Colon Carcinoma Metastatic in the Lung (tissue), 2 donors: ENCODE results near the gene GINS2.

DNA sequence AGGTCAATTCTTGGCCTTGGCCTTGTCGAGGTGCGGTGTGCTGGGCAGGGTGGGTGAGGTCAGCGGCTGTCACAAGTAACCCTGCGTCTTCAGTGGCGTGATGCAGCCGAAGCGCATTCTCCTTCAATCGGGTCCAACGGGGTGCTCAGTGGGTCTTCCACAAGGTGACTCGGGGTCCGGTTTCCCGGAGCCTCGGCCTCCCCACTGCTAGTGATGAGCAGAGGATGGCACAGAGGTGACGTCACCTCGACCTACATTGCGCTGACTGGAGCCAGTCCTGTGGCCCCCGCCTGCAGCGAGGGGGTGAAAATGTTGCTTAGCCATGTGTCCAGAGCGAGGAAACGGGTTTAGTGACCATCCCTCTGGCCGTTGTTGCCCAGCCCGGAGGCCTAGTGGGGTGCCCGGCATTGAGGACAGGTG is 190.5 kb upstream of the CIBAR2 start:
- PRO-cap, 2 experiments: no peak in any of the 2 experiments

DNA sequence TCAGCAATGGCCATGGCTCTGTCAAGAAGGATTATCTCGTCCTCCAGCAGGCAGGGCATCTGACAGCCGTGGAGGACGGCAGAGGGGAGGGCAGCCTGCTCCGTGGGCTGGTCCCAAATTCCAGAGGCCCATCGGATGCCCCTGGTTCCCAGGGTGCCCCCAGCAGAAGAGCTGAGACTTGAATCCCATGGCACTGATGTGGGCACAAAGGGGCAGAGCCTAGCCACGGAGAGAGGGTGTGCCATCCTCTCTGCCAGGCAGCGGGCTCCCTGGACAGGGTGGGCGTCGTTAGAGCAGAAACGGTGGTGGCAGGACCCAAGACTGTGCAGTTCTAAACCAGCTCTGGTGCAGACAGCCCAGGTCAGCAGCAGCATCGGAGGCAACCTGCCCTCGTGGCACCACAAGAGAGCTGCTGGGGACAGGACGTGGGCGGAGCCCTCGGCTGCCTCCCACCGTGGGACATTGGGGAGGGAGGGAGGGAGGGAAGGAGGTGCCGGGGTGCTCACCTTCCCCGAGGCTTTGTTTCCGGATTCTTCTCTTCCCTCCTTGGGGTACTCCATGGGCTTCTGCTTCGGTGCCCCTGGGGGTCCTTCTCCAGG is 198.9 kb upstream of the CIBAR2 start:
- PRO-cap, 2 experiments: no peak in any of the 2 experiments

DNA sequence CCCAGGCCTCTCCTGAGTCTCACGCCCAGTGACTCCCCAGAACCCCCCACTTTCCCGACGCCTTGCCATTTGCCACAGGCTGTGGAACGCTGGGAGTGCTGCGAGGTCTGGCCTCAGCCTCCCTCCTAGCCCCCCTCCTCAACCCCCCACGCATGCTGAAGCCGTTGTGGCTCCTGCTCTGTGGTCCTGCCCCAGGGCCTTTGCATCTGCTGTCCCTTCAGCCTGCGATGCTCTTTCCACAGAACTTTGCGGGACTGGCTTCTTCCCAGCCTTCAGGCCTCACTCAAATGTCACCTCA is 225.9 kb upstream of the GSE1 start:
- PRO-cap, 2 experiments: no peak in any of the 2 experiments

- PRO-cap, 2 experiments: no peak in any of the 2 experiments
Observed at GRCh38 chr16:85439302-85439942, 173.7 kb upstream of the GSE1 start.

DNA sequence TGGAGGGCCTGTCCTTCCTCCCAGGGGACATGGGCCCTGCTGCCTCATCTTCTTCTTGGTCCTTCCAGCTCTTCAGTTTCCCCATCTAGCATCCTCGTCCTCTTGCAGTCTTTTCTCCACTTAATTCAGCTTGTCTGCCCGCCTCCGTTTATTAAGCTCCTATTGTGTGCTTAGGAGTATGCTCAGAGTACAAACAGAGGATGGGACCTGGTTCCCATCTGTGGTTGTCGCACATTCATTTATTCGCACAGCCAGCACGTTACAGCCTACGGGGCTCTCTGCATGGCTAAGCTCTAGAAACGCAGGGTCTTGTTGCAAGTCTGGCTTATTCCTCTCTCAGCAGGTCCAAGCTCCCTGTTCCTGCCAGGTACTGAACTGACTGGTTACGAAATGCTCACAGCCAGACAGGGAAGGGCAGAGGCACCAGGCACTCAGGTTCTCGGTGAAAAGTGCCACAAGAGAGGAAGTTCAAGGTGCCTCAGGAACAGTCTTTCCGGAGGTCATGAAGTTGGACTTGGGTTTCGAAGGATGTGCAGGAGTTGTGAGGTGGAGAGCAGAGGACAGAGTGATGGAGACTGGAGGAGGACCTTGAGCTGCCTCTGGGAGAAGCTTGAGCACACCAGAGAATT is 124.8 kb upstream of the GSE1 start:
- PRO-cap, 2 experiments: no peak in any of the 2 experiments

- PRO-cap, 2 experiments: no peak in any of the 2 experiments
Observed at GRCh38 chr16:85517915-85518342, 95.2 kb upstream of the GSE1 start.

DNA sequence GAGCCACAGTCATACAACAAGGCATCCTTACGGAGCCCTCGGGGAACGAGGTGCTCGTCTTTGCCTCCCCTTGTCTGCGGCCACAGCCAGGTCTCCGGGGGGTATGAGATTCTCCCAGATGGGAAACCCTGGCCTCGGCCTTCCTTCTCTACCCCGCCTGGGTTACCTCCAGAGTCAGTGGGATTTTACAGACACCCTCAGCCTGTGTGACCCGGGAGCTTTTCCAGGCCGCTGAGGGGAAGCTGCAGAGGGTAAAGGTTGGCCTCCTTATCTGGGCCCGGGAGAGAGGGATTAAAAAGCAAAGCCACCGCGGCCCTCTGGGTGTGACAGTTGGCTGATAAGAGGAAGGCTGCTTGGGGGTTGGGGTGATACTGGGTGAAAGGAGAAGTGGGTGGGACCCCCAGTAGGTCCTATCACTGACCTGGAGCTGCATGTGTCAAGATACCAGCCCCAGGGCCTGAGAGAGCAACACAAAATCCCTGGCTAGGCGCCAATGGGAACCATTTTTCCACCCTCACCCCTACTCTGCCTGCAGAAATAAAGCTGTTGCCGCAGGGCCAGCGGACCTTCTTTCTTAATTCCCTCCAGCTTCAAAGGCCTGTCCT is 77.8 kb upstream of the GSE1 start:
- PRO-cap, 2 experiments: no peak in any of the 2 experiments

DNA sequence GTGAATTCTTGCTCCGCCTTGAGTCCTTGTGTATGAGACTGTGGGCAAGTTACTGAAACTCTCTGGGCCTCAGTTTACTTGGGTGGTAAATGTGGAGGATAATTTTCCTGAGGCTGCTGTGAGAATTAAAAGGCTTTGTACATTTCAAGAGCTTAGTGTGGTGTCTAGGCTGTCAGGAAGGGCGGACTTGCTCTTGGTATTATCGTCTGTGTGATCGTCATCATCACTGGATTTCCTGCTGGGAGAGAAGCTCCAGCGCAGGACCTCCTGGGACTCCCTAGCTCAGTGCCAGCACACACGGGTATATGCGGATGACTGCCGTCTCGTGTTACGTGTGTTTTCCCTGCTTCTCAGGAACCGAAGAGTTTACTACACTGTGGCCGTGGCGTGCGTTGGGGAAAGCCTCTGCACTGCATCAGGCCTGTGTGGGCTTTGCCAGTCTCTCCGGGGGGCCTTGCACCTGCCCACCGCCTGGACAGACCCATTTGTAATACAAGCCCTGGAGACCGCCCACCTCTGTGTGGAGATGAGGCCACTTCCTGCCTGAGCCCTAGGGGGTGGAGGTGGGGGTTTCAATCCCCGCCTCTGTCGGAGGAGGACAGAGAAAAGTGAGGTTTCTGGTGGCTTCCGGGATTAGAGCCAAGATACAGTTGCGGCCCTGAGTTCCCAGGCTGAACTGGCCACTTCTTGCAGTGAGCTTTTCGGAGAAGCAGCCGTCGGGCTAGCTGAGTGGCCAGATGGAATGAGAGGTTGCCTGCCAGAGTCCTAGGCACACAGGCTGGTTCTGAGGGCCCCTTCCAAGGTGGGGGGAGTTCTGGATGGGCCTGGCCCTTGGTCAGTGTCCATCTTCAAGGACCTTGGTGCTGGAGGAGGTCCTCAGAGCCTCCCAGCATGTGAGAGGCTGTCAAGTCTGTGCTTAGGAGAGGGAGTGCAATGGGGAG is 43.5 kb upstream of the GSE1 start:
- PRO-cap, 2 experiments: no peak in any of the 2 experiments

- PRO-cap, 2 experiments: no peak in any of the 2 experiments
Observed at GRCh38 chr16:85589598-85590032, 23.5 kb upstream of the GSE1 start.

DNA sequence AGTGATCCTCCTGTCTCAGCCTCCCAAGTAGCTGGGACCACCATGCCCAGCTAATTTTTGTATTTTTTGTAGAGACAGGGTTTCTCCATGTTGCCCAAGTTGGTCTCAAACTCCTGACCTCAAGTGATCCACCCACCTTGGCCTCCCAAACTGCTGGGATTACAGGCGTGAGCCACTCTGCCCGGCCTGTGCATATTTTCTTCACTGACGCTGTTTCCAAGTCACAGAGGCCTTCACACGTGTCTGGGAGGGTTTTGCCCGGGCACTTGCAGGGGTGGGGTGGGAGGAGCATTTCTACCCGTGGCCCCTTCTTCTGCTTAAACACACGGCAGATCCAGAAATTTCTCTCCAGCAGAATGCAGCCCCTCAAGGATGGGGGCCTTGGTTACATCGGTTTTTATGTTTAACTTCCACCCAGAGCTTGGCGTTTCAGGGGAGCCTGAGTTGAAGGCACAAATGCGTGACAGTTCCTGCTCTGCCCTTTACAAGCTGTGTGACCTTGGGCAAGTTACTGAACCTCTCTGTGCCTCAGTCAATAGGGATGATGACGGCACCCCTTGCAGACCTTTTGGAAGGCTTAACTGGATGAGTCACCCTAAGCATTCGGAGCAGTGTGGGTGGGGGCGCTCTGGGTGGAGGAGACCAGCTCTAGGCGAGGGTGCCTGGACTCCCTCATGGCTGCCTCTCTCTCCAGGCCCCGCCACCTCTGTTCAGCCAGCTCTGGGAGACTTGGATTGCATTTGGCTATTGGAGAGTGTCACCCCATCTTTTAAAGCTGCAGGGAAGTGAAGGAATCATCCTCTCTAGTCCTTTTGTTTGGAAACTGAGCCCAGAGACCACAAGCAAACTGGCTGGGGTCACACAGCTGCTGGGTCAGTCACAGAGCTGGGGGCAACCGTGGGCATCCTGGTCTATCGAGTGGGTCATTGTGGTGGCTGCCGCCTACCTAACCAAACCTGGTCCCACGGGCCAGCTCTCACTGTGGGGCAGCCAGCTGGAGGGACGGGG is 20.6 kb upstream of the GSE1 start:
- PRO-cap, 2 experiments: no peak in any of the 2 experiments

DNA sequence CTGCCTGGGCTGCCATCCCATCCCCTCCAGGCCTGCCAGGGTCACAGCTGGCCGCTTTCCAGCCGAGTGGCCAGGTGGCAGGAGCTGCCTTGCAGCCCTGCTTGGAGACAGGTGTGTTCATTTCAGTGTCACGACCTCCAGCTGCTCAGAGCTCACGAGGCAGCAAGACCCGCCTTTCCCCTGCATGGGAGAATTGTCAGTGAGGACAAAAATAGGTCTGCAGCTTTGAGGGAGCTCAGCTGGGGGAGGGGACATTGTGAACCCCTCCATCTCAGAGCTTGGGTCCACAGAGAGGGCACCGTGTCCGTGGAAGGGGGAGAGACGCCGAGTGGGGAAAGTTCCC is 10.2 kb upstream of the GSE1 start:
- PRO-cap, 2 experiments: no peak in any of the 2 experiments

DNA sequence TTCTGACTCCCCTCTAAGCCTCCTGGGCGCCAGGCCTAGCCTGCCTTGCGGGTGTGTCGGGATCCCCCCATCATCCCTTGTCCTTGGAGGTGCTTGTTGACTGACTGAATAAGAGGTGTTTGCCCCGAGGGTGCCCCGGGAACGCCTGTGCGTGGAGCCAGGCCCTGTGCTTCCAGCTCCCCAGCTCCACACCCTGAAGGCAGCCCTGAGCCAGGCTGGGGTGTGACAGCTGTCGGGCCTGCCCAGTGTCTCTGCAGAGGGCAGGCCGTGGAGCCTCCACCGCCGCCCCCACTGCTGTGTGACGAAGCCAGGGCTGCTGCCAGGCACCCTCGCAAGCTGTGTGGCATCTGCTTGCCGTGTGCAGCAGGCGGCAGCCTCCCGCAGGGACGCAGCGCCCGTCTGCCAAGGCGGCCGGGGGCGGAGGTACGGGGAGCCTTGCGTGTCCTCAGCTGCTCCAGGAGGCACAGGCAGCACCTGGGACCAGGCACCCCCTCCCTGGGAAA is 26.4 kb downstream of the GSE1 start:
- PRO-cap, 2 experiments: no peak in any of the 2 experiments

GRCh38 chr16:85650689-85651348 is 37.7 kb downstream of the GSE1 start:
- PRO-cap, 2 experiments: no peak in any of the 2 experiments

DNA sequence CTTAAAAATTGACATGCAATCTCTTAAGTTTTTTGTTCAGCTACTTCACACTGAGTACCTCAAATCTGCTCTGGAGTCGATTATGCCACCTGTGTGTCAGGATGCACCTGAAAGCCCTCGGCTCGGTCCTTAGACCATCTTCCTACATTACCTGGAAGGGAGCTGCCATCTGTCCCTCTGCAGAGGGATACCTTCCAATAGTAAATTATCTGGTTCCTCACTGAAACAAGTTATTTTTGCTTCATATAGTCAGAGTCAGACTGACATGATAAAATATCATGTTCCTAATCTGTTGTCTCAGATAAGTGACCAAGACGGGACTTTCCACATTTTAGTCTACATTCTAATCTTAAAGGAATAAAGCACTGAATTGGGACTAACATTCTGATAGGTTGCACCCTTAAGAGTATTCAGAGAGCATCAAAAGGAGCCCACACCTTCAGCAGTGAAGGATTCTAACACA is 13.6 kb downstream of the GINS2 start:
- PRO-cap, 2 experiments: no peak in any of the 2 experiments

- PRO-cap, 2 experiments: peak in 2 of 2 experiments; most common plus-strand start chr16:85689215 (in 2); most common minus-strand start chr16:85688952 (in 1)
Observed at GRCh38 chr16:85688578-85689388, at the start of gene GINS2. Gene GINS2, minus strand, starts transcription at chr16:85688954.

GRCh38 chr16:85733212-85733589 is 17.7 kb downstream of the C16orf74 start:
- PRO-cap, 2 experiments: no peak in any of the 2 experiments

DNA sequence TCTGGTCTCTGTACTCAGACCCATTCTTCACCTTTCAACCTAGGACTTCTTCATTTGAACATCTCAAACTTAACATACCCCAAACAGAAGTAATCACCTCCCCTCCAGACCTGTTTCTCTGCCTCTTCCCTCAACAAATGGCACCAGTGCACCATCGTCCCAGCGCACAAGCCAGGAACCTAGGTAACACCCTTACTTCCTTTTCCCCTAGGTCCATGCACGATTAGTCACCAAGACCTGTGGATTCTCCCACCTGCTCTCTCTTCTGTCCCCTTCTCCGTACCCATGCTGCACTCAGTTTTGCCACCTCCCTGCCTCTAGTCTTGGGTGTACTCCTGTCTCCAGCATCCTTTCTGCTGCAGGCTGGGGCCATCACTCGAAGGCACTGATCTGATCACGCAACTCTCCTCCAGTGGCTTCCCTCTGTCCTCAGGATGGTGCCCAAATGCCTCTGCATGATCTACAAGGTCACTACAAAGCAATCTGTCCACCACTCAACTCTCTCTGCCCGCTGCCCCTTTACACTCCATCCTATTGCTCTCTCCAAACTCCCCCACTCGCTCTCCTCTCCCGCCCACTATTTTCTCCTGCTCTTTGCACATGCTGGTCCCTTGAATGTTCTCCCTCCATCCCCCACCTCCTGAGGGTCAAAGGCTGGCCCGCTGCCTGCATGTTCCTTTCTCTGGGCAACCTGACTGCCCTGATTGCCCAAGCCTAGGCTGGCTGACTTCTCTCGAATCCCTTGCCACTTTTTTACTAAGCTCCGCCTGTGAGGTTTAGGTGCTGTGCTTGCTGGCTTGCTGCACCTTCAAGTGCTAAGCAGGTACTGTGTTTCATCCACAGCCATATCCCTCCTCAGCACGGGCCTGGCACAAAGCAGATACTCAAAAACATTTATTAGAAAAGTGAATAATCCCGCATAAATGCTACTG is 3.0 kb downstream of the EMC8 start:
- PRO-cap, 2 experiments: no peak in any of the 2 experiments

GRCh38 chr16:85838287-85838740 is 38.8 kb downstream of the COX4I1 start:
- PRO-cap, 2 experiments: no peak in any of the 2 experiments

- PRO-cap, 2 experiments: no peak in any of the 2 experiments
Observed at GRCh38 chr16:85902604-85903224, 3.8 kb downstream of the IRF8 start.

DNA sequence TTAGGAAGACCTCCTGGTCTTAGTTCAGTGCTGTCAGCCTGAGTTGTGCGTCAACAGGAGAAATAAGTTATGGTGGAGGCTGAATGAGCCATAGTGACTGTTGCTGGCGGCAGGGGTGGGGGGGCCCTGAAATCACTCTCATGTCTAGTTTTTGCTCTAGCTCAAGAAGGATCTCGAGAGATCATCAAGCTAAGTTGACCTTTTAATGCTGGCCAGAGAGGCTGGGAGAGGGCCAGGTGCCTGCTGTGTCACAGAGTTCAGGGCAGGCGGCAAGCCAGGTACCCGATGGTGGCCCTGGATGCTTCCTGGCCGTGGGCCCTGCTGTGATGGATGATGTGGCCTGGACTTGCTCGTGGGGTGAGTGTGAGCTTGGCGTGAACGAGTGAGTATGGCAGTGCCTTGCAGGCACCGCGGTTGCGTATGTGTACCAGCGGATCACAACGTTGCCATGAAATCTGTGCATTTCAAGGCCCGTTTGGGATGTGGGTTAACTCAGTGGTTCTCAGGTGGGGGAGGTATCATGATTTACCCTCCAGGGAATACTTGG is 7.3 kb downstream of the IRF8 start:
- PRO-cap, 2 experiments: no peak in any of the 2 experiments